ENCODE measurements around the genes CDC20 and KLF18.

GRCh38 chr1:42816083-42816838 lies 661 bp upstream of the ERMAP start:
- PRO-cap, result no peak

GRCh38 chr1:42945743-42946979 lies 12.5 kb downstream of the SLC2A1 start:
- PRO-cap, result bidirectional peak, plus-strand start at chr1:42946422, minus-strand start at chr1:42946318

GRCh38 chr1:43007140-43008317 lies 48.9 kb upstream of the SLC2A1 start:
- PRO-cap, result no peak

DNA sequence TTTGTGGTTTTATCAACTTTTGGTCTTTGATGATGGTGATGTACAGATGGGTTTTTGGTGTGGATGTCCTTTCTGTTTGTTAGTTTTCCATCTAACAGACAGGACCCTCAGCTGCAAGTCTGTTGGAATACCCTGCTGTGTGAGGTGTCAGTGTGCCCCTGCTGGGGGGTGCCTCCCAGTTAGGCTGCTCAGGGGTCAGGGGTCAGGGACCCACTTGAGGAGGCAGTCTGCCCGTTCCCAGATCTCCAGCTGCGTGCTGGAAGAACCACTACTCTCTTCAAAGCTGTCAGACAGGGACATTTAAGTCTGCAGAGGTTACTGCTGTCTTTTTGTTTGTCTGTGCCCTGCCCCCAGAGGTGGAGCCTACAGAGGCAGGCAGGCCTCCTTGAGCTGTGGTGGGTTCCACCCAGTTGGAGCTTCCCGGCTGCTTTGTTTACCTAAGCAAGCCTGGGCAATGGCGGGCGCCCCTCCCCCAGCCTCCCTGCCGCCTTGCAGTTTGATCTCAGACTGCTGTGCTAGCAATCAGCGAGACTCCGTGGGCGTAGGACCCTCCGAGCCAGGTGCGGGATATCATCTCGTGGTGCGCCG lies 28.0 kb upstream of the CFAP144 start:
- PRO-cap, result no peak

DNA sequence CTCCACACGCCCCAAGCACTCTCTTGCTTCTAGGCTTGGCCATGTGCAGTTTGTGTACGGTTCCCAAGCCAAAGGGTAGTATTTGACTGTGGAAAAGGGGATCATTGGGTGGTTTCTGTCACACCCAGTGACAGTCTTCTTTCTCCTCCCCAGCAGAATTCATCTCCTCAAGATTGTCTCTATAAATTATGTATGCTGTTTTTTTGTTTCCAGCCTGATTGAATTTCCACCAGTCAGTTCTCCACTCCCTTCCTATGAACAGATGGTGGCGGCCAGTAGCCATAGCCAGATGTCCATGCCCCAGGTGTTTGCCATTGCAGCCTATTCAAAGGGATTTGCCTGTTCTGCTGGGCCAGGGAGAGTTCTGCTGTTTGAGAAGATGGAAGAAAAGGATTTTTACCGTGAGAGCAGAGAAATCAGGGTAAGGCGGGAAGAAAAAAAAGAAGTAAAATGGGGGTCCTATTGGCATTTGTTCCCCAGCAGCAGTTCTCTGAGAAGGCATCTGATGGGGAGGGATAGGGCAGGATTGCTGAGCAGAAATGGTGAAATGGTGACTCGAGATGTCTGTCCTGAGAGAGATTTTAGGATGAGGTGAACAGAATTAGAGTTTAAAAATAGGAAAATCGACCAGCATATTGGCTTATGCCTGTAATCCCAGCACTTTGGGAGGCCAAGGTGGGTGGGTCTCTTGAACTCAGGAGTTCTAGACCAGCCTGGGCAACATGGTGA lies 13.0 kb downstream of the CFAP57 start:
- PRO-cap, result no peak

- PRO-cap, result bidirectional peak, plus-strand start at chr1:43274599, minus-strand start at chr1:43274551
Measured at GRCh38 chr1:43274149-43274678, 4.4 kb downstream of the TMEM125 start.

- PRO-cap, result no peak
Measured at GRCh38 chr1:43313660-43314123, 12.9 kb downstream of the TIE1 start.

DNA sequence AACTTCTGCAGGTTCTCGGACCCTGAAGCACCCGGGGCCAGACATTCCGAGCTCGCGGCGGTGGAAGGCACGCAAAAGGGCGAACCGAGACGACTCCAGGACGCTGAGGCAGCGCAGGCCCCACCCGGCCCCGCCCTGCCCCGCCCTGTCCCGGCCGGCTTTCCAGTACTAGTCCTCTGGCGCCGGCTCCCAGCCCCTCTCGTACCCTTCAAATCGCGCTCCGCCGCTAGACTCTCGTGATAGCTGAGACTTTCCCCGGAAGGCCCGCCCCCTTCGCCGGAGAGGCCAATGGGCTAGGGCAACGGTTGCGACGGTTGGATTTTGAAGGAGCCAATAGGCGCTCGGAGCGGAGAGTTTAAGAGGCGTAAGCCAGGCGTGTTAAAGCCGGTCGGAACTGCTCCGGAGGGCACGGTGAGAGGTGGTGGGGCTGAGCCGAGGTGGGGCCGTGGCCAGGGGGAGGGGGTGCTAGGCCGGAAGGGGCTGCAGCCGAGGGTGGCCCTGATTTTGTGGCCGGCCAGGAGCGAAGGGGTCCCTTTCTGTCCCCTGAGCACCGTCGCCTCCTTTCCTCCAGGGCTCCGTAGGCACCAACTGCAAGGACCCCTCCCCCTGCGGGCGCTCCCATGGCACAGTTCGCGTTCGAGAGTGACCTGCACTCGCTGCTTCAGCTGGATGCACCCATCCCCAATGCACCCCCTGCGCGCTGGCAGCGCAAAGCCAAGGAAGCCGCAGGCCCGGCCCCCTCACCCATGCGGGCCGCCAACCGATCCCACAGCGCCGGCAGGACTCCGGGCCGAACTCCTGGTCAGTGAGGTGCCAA lies at the start of gene CDC20:
Gene CDC20 (plus strand): TSS at position 386 of the 817 bp plus-strand sequence.
- PRO-cap, result bidirectional peak, plus-strand start at position 386 of the sequence, minus-strand start at position 203 of the sequence

GRCh38 chr1:43415655-43416637 lies 26.2 kb downstream of the SZT2 start:
- PRO-cap, result no peak

DNA sequence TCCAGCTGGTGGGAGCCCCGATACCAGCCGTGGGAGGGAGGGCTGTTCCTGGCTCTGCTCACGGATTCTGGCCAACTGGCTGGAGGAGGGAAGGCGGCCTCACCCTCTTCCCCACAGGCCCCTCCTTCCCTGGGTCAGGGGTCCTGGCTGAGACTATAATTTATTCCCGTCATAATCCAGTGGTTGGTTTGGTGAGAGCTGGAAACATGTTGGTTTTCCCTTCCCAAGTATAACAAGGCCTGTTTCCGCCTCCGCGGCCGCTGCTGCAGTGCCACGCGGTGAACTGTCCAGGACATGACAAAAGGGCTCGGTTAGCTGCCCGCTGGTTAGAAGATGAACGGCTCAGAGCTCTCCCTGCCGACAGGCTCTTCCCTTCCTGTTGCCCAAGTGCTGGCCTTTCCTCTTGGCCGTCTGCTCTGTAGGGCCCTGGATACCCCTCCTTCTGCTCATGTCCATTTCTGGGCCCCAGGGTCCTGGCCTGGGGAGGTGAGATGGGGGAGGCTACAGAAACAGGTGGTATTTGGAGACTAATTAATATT lies 10.1 kb downstream of the PTPRF start:
- PRO-cap, result no peak

GRCh38 chr1:43590941-43591679 lies 58.8 kb upstream of the KDM4A start:
- PRO-cap, result no peak

GRCh38 chr1:43594168-43595126 lies 55.5 kb upstream of the KDM4A start:
- PRO-cap, result no peak

DNA sequence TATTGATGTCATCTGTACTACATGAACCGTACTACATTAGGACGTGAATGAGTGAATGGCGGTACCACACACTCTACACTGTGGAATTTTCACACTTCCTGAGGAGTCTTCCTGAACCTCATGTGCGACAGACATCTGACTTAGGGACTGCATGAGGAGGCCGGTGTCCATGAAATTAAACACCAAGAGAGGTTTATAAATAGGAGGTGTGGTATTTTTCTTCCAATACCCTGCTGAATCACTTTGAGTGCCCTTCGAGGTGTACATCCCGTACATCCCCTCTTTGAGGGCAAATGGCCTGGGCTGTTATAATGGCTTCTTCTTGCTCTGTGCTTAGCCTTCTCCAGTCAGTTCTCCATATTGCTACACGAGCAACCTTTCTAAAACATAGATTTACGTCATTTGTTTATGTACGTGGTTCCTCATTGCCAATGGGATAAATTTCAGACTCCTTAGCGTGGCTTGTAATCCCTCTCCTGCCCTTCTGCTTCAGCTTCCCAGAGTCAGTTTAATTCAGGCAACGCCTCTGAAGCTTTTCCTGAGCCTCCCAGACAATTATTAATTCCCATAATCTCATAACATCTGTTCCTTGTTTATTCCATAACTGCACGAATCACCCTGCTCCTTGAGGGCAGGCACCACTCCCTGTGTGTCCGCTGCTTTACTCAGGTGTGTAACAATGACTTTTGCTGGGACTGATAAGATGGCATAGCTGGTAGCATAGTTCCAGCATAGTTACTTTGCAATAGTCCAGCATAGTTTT lies 9.4 kb downstream of the ST3GAL3 start:
- PRO-cap, result no peak

DNA sequence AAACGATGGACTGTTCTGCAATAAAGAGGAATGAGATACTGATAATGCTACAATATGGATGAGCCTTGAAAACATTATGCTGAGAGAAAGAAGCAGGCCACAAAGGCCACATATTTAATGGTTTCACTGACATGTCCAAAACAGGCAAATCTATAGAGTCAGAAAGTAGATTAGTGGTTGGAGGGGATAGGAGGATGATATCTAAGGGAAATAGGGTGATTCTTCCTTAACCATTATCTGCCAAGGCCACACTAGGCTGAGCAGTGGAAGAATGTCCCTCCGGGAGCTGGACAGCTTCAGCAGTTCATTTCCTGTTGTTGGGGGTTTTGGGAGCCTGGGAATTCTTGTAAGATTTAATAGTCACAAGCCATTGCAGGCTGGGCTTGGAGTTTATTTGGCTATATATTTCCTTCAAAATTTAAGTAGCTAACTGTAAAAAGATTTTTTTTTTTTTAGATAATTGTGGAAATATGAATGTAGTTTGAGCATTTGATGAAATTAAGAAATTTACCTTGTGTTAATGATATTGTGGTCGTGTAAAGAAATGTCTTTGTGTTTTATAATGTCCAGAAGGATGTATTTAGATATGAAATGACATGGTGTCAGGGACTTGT lies 53.6 kb downstream of the ST3GAL3 start:
- PRO-cap, result no peak

GRCh38 chr1:43821711-43822491 lies 111.7 kb upstream of the ARTN start:
- PRO-cap, result no peak

DNA sequence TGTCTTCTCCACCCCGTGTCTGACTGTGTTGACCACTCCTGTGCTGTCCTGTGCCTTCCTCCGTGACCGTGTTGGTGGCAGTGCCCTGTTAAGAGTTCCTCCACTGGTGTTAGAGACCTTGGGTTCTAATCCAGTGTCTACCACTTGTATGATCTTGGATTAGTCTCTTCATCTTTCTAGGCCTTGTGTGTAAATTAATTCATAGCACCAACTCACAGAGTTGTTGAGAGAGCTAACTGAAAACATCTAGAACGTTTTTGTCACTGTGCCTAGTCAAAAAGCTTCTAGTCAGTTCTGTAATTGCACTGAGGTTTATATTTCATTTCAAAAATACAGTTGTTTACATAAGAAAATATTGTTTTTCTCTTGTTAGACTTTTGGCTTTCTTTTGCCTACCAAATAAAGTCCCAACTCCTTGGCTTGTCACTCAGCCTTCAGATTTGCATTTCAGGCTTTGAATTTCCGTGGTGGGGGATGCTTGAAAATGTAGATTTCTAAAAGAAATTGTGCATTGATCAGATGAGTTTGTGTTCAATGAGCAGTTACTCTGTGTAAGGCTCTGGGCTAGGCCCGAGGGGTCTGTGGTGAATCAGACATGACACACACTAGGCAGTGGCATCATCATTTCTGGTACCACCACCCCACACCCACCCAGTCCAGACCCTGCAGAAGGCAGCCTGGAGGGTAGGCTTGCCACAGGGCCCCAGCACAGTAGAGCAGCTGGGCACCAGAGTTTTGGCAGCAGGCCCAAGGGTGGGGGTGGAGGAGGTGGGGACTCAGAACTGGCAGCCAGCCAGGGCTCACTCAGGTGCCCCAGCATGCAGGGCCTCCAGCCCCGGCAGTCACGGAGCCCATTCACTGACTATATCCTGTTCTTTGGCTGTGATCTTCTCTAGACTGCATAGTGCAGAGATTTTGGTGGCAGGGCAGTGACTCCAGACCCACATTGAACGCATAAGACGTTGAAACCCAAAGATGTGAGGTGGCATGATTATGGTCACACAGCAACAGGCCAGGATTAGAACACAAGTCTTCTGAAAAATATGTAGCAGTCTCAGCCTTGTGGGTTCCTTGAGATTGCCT lies 97.4 kb upstream of the ARTN start:
- PRO-cap, result no peak

GRCh38 chr1:43902100-43902462 lies 31.5 kb upstream of the ARTN start:
- PRO-cap, result no peak

- PRO-cap, result no peak
Measured at GRCh38 chr1:44141465-44141917, at the start of gene KLF18. Gene KLF18 (minus strand): TSS chr1:44141631.

- PRO-cap, result no peak
Measured at GRCh38 chr1:44545958-44546429, 128.3 kb downstream of the TMEM53 start.

GRCh38 chr1:44649188-44650044 lies 24.9 kb downstream of the TMEM53 start:
- PRO-cap, result no peak